UCH-1 (cell line): ENCODE measurements around a stretch of chr10.

DNA sequence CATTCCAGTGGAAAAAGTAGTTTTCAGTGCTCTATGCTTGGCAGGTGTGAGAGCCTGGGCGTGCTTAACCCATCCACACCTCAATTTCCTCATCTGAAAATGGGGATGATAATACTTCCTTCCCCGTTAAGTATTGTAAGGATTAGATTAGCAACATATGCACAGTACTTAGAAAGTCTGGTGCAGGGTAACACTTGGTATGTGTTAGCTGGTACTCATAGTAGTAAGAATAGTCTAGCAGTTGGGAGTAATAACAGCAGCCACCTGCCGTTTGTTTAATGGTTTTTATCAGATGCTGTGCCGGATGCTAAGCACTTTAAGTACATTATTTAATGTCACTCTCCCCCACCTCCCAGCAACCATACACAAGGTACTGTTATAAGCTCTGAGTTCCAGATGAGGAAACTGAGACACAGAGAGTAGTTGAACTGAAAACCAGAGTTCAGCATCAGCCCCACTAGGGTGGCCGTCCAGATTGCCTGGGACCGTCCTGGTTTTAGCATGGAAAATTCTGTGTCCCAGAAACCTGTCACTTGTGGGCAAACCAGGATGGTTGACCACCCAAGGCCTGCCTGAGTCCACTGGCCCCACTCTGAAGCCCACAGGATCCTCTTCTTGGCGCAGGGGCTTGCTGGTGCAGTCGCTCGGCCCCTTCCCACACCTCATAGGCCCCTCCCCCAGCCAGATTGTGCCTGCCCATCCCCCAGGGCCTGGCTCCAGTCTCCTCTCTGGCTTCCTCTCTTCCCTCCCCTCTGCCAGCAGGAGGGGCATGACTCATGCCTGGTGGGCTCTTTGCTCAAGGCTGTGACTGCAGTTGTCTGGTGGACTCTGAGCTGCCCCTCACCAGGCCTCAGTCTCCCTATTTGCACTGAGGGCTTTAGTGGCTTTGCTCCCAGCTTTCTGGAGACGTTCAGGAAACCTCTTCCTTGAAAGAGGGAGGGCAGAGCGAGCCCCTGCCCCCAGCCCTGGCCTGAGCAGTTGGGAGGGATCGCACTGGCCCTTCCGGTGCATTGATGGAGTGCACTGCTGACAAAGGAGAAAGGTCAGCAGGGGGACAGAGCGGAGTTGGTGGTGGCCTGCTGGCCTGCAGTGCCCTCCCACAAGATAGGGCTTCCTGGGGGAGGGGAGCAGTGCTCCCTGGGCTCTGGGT, 60.4 kb downstream of the ZMIZ1 start:
- RRBS: no CpG with 5 or more reads among the region's 14 CpGs

GRCh38 chr10:79208998-79209720, 138.1 kb upstream of the PPIF start:
- RRBS: no CpG with 5 or more reads among the region's 15 CpGs

GRCh38 chr10:79236023-79236751, 111.1 kb upstream of the PPIF start:
- RRBS: no CpG with 5 or more reads among the region's 16 CpGs

- RRBS: 76% methylated on average over 88 of the region's 133 CpGs
These were observed 103.8 kb upstream of the PPIF start for GRCh38 chr10:79243144-79244211.

- RRBS: no CpG with 5 or more reads among the region's 20 CpGs
These were observed 102.7 kb upstream of the PPIF start for GRCh38 chr10:79244212-79245383.

DNA sequence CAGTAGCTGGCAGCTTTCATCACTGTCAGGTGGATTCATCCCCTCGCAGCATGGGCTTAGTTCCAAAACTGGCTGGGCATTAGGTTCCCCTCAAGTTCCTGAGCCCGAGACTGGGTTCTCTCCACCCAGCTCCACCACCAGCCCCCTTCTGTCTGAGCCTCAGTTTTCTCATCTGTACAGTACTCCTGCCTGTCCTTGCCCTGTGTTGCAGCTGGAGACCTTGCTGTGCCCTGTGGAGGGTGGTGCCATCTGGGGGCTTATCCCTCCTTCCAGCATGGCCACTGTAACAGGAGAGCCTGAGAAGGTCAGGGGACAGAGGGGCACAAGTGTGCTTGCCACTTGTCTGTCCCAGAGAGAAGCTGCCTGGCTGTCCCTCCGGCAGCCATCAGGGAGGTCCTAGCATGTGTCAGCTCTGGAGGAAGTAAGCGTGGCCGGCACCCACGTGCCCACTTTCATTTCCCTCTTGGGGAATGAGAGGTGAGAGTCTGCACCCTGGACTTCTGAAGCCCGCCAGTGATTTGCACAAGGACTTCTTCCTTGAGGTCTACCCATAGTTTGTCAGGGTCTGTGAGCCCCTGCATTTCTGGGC, 97.1 kb upstream of the PPIF start:
- RRBS: no CpG with 5 or more reads among the region's 7 CpGs

- RRBS: no CpG with 5 or more reads among the region's 18 CpGs
These were observed 66.0 kb upstream of the PPIF start for GRCh38 chr10:79280878-79281987.

GRCh38 chr10:79286117-79287059, 60.9 kb upstream of the PPIF start:
- RRBS: no CpG with 5 or more reads among the region's 27 CpGs

DNA sequence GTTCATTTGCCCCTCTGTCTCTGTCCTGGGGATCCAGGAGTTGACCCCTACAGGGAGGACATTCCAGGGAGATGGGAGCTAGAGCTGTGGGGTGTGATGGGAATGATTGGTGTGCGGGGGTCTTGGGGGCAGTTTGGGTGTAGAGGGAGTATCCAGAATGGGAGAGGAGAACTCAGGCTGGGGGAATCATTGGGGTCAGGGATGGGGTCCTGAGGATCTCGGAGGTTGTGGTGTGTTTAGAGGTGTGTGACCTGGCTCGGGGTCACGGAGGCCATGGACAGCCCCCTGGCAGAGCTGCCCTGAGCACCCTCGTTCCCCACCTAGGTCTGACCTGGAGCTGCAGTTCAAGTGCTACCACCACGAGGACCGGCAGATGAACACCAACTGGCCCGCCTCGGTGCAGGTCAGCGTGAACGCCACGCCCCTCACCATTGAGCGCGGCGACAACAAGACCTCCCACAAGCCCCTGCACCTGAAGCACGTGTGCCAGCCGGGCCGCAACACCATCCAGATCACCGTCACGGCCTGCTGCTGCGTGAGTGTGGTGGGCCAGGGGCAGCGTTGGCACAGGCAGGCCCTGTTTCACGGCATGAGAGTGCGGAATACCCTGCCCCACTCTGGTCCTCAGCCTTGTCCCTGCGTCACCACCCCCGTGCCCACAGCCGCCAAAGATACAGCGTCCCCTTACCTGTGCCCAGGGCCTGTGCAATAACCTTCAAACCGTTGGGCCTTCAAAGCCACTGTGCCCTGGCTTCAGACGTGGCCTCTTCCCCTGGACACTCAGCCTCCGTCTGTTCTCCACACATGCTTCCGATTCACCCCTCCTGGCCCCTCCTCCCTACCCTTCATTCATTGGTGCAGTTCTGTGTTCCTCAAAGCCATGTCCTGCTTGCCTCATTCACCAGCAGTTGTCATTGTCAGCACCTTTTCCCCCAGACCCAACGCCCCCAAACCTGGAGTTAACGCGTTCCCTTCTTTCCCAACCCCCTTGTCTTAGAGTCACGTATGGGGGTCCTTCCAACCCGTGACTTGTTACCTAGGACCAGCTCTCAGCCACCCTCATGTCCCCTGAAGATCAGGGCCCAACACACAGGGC, 46.5 kb upstream of the PPIF start:
- RRBS: no CpG with 5 or more reads among the region's 37 CpGs

GRCh38 chr10:79320813-79321561, 26.3 kb upstream of the PPIF start:
- RRBS: no CpG with 5 or more reads among the region's 7 CpGs

GRCh38 chr10:79348446-79349361, 1.4 kb downstream of the PPIF start:
- RRBS: no CpG with 5 or more reads among the region's 11 CpGs

- RRBS: no CpG with 5 or more reads among the region's 11 CpGs
These were observed 7.0 kb downstream of the PPIF start for GRCh38 chr10:79353993-79354944.

- RRBS: no CpG with 5 or more reads among the region's 14 CpGs
These were observed 32.2 kb downstream of the PPIF start for GRCh38 chr10:79379178-79380113.

DNA sequence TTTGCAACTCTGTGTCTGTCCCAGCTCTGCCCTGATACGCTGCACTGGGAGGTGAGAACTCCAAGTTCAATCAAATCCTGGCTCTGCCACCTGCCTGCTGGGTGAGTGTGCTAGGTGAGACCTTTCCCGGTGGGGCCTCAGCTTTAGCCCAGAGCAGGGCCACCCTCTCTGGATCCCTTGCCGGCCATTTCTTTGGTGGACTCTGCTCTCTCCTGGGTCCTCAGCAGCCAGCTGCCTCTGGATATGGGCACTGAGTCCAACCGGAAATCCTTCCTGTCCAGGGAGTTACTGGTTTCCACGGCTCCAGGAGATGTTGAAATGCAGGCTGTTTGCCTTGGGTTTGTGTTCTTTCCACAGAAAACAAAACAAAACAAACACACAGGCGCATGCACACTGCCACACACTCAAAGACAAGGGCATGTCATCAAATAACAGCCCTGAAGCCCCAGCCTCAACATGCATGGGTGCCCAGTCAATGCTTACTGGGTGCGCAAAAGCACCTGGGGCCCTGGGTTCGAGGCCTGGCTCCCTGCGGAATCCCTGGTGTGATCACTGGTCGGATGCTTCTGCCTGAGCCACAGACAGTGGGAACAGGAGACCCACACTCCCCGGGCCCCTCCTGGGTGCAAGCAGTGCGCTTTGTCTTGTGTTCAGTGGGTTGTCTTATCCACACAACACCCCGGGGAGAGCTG, 33.0 kb downstream of the PPIF start:
- RRBS: 60% methylated on average over 6 of the region's 13 CpGs

GRCh38 chr10:79825371-79826093, 1.0 kb upstream of the NUTM2E start:
- RRBS: no CpG with 5 or more reads among the region's 53 CpGs

DNA sequence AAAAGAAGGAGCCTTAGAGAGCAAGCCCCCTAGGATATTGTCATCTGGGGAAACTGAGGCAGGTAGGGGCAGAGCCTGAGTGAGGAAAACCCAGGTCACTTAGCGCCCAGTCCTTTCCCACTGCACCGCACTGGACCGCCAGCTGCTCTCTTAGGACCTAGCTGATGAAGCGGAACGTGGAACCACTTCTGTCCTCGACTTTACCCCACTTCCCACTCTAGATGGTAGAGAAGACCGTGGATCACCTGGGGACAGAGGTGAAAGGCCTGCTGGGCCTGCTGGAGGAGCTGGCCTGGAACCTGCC, 11.4 kb downstream of the PLAC9 start:
- RRBS: no CpG with 5 or more reads among the region's 7 CpGs

GRCh38 chr10:80279986-80280835, 9.2 kb downstream of the MAT1A start:
- RRBS: no CpG with 5 or more reads among the region's 23 CpGs

GRCh38 chr10:80283198-80283982, 6.1 kb downstream of the MAT1A start:
- RRBS: no CpG with 5 or more reads among the region's 13 CpGs

GRCh38 chr10:80410097-80410730, 1.9 kb downstream of the PRXL2A start:
- RRBS: no CpG with 5 or more reads among the region's 6 CpGs